Suprapubic skin (tissue), 4 donors: ENCODE measurements around the genes MGST1, SLCO1B3, SLCO1B1 and SPX.

- PRO-cap: no peak
- RAMPAGE, long total RNA, 4 experiments: no peak in any of the 4 experiments
These were observed 19.4 kb upstream of the STRAP start for GRCh38 chr12:15862745-15863328.

DNA sequence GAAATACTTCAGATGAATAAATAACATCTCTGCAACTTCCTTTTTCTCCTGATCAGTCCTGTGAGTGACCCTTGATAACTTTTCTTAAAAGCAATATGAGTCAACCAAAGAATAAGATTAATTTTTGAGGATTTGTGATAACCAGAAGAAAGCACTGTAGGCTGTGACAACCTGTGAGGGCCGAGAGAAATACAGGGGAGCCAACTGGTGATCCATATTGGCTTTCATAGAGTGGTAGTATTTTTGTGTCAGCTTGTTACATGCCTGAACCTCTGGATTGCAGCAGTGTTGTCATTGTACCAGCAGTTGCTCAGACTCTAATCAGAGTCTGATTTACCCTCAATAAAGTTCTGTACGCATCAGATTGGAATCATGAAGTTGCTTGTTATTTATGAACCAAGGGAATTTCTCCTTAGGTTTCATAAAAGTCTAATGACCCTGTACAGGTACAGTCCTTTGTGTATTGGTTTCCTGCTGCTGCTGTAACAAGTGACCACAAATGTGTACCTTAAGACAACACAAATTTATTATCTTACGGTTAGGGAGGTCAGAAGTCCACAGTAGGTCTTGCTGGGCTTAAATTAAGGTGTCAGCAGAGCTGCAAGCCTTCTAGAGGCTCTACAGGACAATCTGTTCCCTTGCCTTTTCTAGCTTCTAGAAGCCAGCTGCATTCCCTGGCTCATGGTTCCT is 6.9 kb upstream of the DERA start:
- PRO-cap: no peak
- RAMPAGE, long total RNA, 4 experiments: no peak in any of the 4 experiments

- PRO-cap: bidirectional peak, plus-strand start at chr12:16347654, minus-strand start at chr12:16347656
- RAMPAGE, long total RNA, 4 experiments: start-site peak on the plus strand in 4 of 4 experiments, at chr12:16347645-16347720 at its widest, 131 to 237 reads per replicate
These were observed at the start of gene MGST1 for GRCh38 chr12:16347337-16347923. Gene MGST1 (plus strand): TSS chr12:16347645.

GRCh38 chr12:16572109-16572580 is 33.8 kb downstream of the LMO3 start:
- PRO-cap: no peak
- RAMPAGE, long total RNA, 4 experiments: no peak in any of the 4 experiments

GRCh38 chr12:16604614-16605610 is 1.1 kb downstream of the LMO3 start:
- PRO-cap: no peak
- RAMPAGE, long total RNA, 4 experiments: no peak in any of the 4 experiments

GRCh38 chr12:17281131-17281603 is 675.2 kb upstream of the LMO3 start:
- PRO-cap: no peak
- RAMPAGE, long total RNA, 4 experiments: no peak in any of the 4 experiments

- PRO-cap: no peak
- RAMPAGE, long total RNA, 4 experiments: no peak in any of the 4 experiments
These were observed 91.2 kb upstream of the PLEKHA5 start for GRCh38 chr12:19038088-19039002.

- PRO-cap: no peak
- RAMPAGE, long total RNA, 4 experiments: start-site peak on the plus strand in 1 of 4 experiments, at chr12:19307442-19307706 at its widest, 19 to 28 reads per replicate
These were observed 131.8 kb upstream of the AEBP2 start for GRCh38 chr12:19307217-19308100.

DNA sequence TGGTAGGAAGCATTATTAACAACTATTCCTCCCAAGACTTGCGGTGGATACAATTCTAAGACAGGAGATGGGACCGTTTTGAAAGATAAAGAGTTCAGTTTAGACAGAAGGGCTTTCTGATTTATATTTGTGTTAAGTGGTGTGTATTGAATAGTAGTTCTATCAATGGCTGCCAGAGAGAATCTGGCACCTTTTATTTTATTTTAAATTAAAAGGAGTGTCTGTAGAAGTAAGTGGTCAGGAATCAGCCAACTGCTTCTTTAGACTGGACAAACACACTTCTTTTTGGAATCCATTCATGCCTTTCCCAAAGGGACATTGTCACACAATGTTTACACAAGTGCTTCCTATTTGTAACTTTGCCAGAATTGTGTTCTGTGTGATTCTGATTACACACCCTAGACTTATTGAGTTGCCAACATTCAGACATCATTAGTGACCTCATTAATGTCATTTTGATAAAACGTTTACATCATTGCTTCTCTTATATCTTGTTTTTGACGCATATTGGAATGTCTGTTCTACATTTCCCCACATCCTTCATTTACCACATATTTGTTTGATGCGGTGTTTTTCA is 305.3 kb downstream of the AEBP2 start:
- PRO-cap: no peak
- RAMPAGE, long total RNA, 4 experiments: no peak in any of the 4 experiments

- PRO-cap: no peak
- RAMPAGE, long total RNA, 4 experiments: no peak in any of the 4 experiments
These were observed 87.9 kb upstream of the PDE3A start for GRCh38 chr12:20280500-20280819.

- PRO-cap: no peak
- RAMPAGE, long total RNA, 4 experiments: no peak in any of the 4 experiments
These were observed 27.9 kb downstream of the PDE3A start for GRCh38 chr12:20396250-20396700.

DNA sequence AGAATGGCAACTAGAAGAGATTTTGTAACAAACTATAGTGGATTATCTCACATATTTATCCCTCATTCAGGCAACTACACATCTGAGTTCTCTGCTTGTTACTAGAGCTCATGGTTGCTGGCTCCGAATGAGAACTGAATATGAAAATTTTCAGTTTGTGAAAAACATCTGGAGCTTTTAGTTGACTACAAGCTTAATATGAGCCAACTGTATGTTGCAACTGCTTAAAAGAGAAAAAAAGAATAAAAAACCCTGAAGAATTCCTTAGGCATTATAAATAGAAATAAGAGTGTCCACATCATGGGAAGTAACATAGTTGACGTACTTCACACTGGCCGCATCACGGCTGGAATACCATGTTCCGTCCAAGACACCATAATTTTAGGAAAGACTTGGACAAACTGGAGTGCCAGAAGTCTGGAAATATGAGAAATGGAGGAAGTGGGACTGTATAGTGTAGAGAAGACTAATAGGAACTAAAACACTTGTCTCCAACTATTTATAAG is 57.9 kb downstream of the PDE3A start:
- PRO-cap: no peak
- RAMPAGE, long total RNA, 4 experiments: no peak in any of the 4 experiments

GRCh38 chr12:20810321-20810932 is at the start of gene SLCO1B3:
Gene SLCO1B3 (plus strand): TSS chr12:20810705.
- PRO-cap: no peak
- RAMPAGE, long total RNA, 4 experiments: no peak in any of the 4 experiments

DNA sequence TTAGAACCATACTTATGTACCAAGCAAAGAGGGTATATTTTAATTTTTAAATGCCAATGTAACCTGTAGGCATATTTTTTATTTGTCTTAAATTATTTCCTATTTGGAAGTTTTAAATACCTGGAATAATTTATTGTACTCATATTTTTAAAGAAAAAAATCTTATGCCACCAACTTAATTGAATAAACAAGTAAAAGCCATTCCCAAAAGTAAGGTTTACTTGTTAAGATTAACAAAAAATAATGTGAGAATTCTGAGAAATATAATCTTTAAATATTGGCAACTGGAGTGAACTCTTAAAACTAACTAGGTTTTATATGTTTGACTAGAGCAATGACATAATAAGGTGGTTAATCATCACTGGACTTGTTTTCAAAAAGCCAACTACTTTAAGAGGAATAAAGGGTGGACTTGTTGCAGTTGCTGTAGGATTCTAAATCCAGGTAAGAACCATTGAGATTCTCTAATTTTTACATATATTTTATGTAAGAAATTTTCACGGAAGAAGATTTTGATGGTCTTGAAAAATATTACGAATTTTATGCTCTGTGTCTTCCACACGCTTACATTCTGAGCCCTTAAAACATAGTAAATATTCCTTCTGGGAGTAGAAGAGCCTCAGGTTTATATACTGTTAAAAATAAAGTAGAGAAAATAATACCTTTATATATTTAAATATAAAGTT is at the start of gene SLCO1B1:
Gene SLCO1B1, plus strand, starts transcription at position 402 of the 686 bp plus-strand sequence.
- PRO-cap: no peak
- RAMPAGE, long total RNA, 4 experiments: no peak in any of the 4 experiments

DNA sequence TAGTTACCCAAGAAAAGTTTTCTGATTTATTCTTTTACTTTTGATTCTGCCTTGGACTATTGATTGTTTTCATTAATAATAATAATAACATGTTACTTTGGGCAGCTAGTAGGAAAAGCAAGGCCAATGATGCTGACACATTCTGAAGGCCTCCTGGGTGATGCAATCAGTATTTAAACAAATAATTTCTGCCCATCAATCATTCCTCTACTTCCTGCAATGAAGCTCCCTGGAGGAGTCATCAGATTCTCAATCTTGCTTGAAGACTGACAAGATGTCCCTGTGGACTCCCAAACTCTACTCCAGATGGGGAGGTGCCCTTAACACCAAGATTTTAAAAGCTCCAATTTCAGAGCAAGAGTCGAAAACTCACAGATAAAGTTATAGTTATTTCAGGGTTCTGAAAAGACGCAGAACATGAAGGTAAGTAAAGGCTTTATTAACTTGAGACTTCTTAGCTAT is at the start of gene SPX:
Gene SPX, plus strand, starts transcription at position 241 of the 462 bp plus-strand sequence.
- PRO-cap: no peak
- RAMPAGE, long total RNA, 4 experiments: no peak in any of the 4 experiments

DNA sequence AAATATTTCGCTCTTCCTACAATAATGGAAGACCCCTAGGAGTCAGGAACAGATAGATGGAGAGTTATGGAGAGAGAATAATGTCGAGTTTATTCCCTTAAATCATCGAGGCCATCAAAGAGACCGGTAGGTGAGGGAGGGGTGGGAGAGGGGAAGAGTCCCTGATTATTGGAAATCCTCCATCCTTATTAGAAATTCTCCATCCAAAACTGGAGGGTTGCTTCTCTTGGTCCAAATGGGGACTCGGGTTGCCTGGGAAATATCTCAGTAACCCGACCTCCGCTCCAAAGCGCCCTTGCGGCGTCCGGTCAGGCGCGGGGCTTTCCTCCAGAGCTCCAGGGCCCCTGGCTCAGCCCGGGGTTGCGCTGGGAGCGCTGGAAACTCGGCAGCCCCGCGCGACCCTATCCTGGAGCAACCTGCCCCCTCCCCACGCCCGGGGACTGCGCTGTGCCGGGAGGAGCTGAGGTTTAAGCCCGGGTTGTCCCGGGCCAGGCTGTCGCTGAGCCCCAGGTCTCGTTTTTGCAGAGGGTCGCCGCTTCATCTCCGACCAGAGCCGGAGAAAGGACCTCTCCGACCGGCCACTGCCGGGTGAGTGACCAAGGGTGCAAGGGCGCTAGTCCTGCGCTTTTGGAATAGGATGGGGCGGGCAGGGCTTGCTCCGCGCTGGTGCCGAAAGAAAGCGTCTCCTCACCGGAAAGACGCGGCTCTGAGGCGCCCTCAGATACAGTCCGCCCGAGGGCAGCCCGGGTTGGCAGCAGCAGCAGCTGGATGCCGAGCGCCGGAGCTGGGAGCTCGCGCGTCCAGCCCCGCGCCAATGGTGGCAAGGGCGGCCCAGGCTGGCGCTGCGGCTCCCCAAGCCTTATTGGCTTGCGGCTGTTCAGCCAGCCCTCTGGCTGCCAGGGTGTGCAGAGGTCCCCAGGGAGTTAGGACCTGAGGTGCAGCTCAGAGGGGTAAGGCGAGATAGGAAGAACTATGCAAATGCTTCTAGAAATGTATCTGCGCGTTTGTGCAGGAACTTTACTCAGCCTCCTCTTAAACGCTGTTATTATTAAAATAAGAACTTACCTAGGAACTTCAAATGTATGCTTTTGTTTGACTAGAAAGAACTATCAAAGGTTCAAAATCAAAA is 1.5 kb downstream of the SPX start:
- PRO-cap: unidirectional peak, minus-strand start at position 594 of the sequence
- RAMPAGE, long total RNA, 4 experiments: no peak in any of the 4 experiments

GRCh38 chr12:21892304-21892845 is 48.9 kb downstream of the ABCC9 start:
- PRO-cap: no peak
- RAMPAGE, long total RNA, 4 experiments: no peak in any of the 4 experiments

GRCh38 chr12:22054944-22055653 is 9.1 kb downstream of the CMAS start:
- PRO-cap: no peak
- RAMPAGE, long total RNA, 4 experiments: no peak in any of the 4 experiments

DNA sequence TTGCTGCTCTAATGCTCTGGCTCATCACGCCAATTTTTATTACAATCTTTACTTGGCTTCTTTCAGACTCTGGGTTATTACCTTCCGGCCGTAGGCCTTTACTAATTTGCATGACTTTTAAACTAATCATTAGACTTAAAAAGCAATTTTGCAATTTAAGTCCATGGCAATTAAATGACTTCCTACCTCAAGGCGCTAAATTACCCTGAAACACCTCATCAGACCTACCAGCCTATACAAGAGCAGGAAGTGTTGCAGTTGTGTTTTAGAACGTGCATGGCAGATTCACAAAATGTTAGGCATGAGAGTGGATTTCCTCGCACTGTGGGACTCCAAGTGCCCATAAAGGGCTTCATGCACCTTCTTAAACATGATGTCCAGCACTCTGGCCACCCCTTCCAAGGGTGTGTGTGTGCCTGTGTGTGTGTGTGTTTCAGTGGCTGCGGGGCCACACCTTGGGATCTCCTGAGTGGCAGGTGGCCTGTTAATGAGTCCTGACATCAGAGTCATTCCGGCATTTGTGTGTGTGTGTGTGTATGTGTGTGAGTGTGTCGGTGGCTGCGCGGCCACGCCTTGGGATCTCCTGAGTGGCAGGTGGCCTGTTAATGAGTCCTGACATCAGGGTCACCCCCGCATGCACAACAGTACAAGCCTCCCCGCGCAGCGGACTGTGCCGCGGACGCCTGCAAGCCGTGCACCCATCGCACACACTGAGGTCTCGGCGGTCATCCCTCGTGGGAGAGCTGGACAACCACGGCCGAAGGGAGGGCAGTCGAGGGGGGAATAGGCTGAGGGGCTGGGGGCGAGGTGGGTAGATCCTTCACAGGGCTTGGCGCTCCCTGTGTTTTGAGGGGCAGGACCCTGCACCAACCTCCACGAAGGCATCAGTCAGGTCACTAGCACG is 900 bp downstream of the C2CD5 start:
- PRO-cap: no peak
- RAMPAGE, long total RNA, 4 experiments: no peak in any of the 4 experiments

DNA sequence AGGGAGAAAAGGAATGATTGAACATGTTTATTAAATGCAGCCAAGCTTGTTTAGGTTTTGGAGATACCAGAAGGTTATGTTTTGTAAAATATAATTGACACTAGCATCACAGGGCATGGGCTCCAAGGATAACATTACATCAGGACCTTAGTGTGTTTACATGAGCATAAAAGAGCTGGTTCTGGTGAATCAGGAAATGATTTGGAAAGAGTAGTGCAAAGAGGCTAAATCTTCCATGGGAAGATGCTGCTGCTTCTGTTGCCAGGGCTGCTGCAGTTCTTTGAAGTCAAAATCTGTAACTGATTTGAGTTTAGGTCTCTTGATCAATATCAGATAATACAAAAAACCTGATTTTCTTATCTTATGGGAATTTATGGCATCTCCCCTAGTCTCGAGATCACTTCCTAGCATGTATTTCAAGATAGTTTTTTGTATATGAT is 118.8 kb downstream of the ETNK1 start:
- PRO-cap: no peak
- RAMPAGE, long total RNA, 4 experiments: no peak in any of the 4 experiments